Neutrophil (primary cell): ENCODE results near the gene MRPS15.

- PRO-cap: no peak
Observed at GRCh38 chr1:36243188-36243766, 19.0 kb downstream of the THRAP3 start.

GRCh38 chr1:36269005-36269835 lies 36.9 kb upstream of the SH3D21 start:
- PRO-cap: no peak

GRCh38 chr1:36384809-36385547 lies 746 bp downstream of the STK40 start:
- PRO-cap: bidirectional peak, plus-strand start at chr1:36385194, minus-strand start at chr1:36385027; bidirectional peak, plus-strand start at chr1:36385482, minus-strand start at chr1:36385236

DNA sequence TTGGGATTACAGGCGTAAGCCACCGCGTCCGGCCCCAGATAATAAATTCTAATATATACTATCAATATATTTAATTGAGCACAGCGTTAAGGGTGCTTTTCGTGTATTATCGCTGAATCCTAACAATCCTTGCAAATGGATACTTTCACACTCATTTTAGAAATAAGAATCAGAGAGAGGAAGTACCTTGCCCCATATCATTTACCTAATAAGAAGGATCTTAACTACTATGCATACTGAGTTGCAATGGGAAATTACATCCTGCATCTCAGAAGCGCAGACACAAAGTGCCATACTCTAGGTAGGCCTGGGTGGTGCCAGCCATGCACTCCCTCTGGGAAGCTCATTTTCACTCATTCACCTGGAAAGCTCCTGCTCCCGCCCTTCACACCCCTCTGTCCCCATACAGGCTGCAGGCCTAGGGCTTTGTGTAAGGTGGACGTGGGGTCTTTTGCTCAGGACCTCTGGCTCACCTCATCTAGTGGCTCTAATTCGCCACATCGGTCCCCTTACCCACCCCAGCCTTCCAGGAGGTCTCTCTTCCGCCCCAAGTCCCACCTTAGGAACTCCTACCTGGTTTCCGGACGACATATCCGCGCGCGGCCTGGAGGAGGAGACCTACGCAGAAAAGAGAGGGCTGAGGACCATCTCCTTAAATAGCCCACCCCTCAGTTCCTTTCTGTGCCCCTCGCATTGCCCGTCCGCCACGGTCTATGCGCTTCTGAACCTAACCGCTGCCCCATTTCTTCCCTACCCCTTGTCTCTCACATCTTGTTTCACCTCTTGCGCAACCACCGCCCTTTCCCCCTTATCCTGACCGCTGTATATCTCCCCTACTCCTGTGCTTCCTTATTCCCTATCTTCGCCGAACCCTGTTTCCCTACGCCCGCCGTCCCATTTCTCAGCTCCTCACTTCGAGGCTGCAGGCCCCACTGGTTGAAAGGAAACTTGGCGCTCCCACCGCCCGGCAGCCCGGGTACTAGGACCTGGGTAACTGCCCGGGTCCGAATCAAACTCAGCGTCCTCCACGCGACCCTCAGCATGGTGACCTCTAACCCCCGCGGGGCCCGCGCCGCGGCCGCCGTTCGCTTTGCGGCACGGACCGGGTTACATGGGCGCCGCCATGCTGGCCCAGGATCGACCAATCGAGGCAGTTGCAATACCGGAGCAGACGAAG lies at the start of gene MRPS15:
Gene MRPS15, minus strand, starts transcription at position 1,152 of the 1,177 bp plus-strand sequence.
- PRO-cap: unidirectional peak, minus-strand start at position 762 of the sequence; unidirectional peak, minus-strand start at position 894 of the sequence

- PRO-cap: no peak
Observed at GRCh38 chr1:36471778-36472442, 7.7 kb upstream of the MRPS15 start.

DNA sequence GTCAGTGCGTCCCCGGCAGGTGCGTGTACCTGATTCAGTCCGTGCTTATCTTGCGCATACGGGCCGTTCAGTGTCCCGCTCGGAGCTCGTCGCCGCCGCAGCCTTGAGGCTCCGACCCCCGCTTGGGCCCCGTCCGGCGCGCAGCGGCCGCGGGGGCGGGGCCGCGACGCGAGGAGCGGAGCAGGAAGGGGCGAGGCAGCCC lies 216 bp upstream of the ZC3H12A start:
- PRO-cap: bidirectional peak, plus-strand start outside the sequence, minus-strand start at position 145 of the sequence

DNA sequence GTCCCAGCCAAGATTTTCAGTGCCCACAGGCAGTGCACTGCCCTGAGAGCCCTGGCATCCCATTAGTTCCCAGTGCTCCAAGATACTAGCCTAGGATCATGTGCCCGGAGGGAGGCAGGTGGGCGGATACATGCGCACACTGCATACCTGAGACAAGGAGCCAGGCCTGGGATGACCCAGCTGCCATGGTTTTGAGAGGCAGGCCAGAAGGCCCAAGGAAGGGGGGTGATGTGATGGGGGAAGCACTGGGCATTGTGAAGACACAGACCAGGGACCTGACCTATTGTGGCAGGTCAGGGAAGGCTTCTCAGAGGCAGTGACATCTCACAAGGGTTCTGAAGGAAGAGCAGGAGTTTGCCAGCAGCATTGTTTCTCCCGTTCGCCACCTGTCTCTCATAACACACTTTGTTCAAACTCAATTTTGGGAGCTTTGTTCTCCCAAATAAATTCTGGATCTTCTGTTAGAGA lies 3.6 kb downstream of the ZC3H12A start:
- PRO-cap: no peak

DNA sequence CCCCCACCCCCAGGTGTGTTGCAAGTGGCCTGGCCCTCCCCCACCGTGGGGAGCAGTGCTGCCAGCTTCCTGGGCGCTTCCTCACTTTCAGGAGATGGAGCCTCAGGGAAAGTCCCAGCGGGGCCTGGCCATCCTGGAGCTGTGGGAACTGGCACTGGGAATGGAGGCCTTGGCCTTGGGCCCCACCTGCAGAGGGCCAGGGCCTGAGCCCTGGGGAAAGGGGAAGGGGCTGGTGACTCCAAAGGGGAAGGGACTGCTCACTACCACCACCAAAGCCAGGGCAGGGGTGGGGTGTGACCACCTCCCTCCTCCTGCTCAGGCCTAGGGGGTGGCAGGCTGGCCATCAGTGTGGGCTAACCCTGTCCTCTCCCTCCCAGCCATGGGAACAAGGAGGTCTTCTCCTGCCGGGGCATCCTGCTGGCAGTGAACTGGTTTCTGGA lies 5.6 kb downstream of the ZC3H12A start:
- PRO-cap: no peak

DNA sequence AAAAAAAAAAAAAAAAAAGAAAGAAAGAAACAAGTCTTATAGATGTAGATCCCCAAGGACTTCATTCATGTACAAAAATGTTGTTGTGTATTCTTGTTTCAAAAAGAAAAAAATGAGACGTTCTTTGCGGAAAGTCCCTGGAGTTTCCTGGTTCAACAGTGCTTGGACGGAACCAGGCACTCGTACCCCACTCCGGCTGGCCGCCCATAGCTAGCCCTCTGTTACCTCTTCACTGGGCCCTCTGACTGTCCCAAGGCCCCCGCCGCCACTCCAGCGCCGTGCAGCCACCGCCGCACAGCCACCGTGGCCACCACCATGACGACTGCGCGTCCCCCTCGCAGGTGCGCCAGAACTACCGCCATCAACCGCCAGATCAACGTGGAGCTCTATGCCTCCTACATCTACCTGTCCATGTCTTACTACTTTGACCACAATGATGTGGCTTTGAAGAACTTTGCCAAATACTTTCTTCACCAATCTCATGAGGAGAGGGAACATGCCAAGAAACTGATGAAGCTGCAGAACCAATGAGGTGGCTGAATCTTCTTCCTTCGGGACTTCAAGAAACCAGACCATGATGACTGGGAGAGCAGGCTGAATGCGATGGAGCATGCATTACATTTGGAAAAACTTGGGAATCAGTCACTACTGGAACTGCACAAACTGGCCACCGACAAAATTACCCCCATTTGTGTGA lies 9.5 kb downstream of the SNIP1 start:
- PRO-cap: no peak

- PRO-cap: no peak
Observed at GRCh38 chr1:37552394-37552878, 1.7 kb downstream of the SNIP1 start.

DNA sequence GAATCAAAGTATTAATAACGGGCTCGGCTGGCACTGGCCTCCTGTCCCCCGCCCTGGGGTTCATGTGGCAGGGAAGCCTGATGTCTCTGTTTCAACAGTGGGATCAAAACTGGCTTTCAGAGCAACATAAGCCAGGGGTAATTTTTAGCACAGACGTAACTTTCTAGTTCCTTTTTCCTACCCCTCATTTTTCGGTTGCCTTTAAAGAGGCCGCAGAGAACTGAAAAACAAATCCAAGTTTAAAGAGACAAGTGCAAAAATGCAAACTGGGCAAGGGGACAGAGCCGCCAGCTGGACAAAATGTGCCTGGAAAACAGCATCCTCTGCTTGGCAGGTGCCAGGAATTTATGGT lies 14.0 kb downstream of the C1orf109 start:
- PRO-cap: no peak

- PRO-cap: no peak
Observed at GRCh38 chr1:37686164-37686687, 4.1 kb downstream of the C1orf109 start.

- PRO-cap: no peak
Observed at GRCh38 chr1:37955223-37955811, 8.5 kb upstream of the INPP5B start.

DNA sequence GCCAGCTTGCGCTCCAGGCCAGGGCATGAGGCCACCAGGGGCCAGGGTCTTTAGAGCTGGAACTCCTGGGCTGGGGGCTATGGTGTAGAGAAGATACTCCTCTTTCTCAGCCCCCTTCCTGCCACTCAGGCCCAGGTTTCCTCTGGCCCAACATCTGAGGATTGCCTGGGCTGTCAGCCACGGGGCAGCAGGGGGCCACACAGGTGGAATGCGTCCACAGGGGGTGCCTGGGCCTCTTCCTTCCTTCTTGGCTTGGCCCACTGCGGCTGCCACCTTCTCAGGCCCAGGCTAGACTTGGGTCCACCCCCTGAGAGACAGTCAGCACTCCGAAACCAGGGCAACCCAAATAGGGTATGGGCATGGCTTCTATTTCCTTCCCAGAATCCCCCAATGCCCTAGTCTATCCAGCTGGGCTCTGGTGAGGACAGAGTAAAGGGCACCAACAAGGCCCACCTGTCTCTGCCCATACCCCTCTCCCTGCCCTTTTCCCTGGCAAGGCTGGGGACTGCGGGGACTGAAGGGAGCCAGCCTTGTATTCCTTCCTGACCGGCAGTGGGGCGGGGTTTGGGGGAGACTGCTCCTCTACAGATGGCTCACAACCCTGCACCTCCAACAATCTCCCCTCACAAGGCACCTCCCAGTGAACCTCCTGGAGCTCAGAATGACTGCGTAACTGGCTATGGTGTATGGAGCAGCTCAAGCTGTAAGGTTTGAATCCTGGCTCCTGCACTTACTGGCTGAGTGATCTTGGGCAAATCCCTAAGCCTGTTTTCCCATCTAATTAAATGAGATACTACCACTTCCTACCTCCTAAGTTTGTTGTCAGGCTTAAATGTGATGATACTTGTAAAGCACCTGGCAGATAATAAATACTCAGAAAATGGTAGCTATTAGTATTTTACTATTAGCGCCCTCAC lies 3.9 kb downstream of the FHL3 start:
- PRO-cap: no peak

DNA sequence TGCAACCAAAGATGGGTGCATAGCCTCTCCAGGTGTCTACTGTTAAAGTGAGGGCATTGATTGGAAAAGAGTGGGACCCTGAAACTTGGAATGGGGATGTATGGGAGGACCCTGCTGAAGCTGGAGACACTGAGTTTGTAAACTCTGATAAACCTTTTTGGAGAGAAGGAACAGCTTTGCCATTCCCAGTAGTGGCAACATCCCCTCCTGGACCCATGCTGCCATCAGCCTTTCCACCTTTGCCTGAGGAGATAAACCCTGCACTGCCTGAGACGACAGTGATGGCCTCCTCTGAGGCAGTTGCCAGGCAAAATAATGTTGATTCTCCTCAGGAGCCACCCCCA lies 98.7 kb upstream of the POU3F1 start:
- PRO-cap: no peak

DNA sequence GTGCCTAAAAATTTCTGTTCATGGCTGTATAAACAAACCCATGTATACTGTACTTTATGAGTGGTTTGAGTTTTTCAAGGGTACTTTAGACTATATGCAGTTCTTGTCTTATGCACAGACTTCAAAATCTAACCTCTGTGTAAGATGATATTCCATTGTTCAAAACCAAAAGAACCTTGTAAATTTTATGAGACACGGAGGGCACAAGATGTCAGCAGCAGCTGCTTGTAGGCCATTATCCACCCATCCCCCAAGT lies 107.0 kb upstream of the POU3F1 start:
- PRO-cap: no peak

DNA sequence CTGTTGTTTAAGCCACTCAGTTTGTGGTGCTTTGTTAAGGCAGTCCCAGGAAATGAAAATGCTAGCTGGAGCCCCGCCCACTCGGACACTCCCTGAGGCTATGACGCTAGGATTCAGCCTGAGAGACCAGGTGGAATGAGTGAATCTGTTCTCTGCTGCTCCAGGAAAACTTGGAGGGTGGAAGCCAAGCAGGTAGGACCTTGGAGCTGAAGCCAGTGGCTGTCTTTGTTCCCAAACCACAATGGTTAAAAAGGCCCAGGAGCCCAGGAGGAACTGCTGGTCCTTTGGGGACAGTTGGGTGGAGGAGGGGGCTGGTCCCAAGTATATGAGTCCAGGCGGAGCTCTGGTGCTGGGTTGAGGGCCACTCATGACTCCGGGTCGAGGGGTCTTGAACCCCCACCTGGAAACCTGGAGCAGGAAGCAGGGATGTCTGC lies 196.7 kb upstream of the POU3F1 start:
- PRO-cap: no peak

GRCh38 chr1:38815838-38816595 lies 43.6 kb downstream of the RRAGC start:
- PRO-cap: no peak

- PRO-cap: no peak
Observed at GRCh38 chr1:38923669-38924159, 17.9 kb downstream of the RHBDL2 start.

DNA sequence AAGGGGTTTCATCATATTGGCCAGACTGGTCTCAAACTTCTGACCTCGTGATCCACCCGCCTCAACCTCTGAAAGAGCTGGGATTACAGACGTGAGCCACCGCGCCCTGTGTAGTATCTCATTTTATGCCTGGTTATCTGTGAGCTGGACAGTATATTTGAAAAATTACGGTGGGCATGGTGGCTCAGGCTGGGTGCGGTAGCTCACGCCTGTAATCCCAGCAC lies 16.8 kb upstream of the NDUFS5 start:
- PRO-cap: no peak